Monocyte (primary cell): ENCODE measurements around a stretch of chr22.

DNA sequence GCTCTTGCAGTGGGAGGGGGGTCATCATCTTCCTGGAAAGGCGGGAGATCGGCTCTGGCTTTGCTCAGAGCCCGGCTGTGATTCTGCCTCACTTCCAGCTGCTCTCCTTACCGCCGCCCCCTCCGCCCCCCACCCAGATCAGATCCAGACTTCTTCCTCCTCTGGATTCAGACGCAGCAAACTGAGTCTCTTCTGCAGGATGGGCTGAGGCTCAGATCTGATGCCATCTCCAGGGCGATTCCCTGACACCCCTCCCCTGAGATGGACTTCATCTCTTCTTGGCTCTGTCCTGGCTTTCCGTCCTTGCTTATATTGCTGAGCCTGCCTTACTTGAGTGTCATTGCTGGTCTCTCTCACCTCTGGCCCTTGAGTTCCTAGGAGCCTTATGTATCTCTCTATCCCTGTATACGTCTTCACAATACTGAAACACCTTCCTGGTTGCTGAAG lies 39.0 kb downstream of the TIMP3 start:
- PRO-cap, 2 experiments, result no peak in any of the 2 experiments

DNA sequence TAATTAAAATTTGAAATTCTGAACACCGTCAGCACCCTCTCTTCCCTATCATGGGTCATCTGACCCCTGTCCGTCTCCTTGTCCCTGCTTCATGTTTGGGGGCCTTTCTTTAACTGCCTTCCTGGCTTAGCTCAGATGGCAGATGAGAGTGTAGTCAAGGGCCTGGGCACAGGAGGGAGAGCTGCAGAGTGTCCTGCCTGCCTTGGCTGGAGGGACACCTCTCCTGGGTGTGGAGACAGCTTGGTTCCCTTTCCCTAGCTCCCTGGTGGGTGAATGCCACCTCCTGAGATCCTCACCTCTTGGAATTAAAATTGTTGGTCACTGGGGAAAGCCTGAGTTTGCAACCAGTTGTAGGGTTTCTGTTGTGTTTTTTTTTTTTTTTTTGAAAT lies 59.0 kb downstream of the TIMP3 start:
- PRO-cap, 2 experiments, result no peak in any of the 2 experiments

DNA sequence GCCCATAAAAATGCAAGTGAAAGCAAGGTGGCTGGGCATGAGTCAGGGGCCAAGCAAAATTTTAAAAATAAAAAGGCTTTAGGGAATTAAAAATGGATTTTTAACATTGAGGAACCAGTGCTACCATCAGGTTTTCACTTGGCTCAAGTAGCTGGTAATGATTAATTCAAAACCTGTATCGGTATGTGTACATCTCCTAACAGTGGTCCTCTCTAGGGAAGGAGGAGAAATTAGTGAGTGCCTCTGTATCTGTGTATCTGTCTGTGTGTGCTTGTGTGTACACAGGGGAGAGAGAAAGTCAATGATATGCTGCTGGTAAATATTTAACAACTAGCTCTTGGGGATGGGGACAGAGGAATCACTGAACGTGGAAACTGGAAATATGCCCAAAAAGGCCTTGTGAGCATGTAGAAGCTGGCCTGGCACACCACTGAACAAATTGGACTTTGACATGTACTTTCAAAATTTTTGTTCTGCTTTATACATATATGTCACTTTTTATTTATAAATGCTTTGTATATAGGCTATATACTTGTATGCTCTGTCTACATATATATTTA lies 214.0 kb upstream of the SYN3 start:
- PRO-cap, 2 experiments, result no peak in any of the 2 experiments

DNA sequence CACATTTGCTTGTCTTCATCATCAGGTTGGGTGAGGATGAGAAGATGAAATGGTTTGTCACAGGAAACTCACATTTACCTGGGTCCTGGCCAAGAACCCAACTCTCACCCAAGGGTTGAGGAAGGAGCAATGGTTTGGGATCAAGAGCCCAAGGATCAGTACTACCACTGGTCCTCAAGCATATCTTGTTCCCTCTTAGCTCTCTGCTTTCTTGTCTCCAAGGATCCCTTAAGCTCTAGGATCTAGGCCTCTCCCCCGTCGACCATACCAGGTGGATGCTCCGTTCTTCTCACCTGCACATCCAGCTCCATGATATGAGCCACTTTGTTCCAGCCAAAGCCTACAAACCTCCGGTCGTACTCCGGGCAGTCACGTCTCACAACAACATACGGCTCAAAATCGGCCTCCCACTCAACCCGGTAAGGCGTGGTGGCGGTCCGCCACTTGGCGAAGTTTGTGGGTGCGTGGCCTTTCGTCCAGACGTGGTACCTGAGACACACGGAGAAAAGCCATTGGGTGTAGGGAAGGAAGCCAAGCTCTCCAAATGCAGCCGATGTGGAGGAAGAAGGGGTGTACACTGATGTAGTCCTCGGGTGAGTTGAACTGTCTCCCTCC lies 218.7 kb upstream of the SYN3 start:
- PRO-cap, 2 experiments, result no peak in any of the 2 experiments

GRCh38 chr22:33659009-33659171 lies 261.4 kb downstream of the LARGE1 start:
- PRO-cap, 2 experiments, result no peak in any of the 2 experiments

GRCh38 chr22:33867232-33867478 lies 53.1 kb downstream of the LARGE1 start:
- PRO-cap, 2 experiments, result no peak in any of the 2 experiments

- PRO-cap, 2 experiments, result no peak in any of the 2 experiments
Measured at GRCh38 chr22:33875081-33876083, 44.9 kb downstream of the LARGE1 start.

DNA sequence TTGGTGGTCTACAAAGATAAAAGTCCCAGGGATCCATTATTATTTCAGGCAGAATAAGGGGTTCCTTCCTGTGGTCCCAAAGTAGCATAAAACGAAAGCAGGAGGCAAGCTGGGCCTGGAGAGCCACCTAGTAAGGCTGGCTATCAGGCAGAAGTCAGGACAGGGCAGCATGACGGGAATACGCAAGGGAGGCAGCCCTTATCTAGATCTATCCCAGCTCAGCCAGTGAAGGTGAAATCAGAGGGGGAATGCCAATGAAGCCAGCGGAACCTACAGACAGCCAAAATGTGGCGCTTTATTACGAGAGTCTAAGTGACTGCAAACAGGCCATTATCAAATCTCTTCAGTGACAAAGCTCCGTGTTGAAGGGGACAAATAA lies 22.9 kb downstream of the LARGE1 start:
- PRO-cap, 2 experiments, result no peak in any of the 2 experiments

DNA sequence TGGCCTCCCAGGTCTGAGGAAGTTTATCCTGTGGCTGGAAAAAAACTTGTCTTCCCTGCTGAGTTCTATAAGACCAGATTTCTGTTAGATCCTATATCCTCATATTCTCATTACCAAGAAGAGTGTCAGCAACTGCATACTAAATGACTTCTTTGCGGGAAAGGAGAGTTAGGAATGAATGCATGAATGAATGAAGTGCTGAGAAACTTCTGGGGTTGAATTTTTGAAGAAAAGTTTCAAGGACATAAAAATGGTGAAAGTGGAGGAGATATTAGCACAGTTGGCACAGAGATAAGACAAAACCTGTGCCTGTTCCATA lies 290.4 kb upstream of the ISX start:
- PRO-cap, 2 experiments, result no peak in any of the 2 experiments

GRCh38 chr22:35099906-35100375 lies 34.0 kb downstream of the ISX start:
- PRO-cap, 2 experiments, result no peak in any of the 2 experiments

GRCh38 chr22:35133652-35134421 lies 67.9 kb downstream of the ISX start:
- PRO-cap, 2 experiments, result no peak in any of the 2 experiments

DNA sequence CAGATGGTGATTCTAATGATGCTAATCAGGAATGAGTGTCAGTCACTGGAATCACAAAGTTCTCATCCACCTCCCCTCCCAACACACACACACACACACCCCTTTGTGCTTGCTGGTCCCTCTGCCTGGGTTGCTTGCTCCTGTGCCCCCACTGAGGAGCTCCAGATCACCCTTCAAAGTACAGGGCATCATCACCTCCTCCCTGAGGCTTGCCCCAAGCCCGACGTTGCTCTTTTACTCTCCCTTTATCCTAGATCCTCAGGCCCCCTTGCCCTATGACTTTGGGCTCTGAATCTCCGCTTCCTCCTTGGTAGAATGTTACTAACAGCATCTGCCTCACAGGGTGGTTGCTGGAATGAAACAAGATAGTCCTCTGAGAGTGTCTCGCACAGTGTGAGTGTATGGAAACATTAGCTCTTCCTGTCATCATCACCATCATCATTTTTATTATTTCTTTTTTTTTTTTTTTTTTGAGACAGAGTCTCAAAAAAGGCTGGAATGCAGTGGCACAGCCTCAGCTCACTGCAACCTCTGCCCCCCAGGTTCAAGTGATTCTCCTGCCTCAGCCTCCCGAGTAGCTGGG lies 3.4 kb downstream of the TOM1 start:
- PRO-cap, 2 experiments, result peak in 1 of 2 experiments; most common plus-strand start position 281 of the sequence (in 1)

- PRO-cap, 2 experiments, result peak in 1 of 2 experiments; most common plus-strand start chr22:35305731 (in 1)
Measured at GRCh38 chr22:35305569-35305976, 5.9 kb downstream of the TOM1 start.

DNA sequence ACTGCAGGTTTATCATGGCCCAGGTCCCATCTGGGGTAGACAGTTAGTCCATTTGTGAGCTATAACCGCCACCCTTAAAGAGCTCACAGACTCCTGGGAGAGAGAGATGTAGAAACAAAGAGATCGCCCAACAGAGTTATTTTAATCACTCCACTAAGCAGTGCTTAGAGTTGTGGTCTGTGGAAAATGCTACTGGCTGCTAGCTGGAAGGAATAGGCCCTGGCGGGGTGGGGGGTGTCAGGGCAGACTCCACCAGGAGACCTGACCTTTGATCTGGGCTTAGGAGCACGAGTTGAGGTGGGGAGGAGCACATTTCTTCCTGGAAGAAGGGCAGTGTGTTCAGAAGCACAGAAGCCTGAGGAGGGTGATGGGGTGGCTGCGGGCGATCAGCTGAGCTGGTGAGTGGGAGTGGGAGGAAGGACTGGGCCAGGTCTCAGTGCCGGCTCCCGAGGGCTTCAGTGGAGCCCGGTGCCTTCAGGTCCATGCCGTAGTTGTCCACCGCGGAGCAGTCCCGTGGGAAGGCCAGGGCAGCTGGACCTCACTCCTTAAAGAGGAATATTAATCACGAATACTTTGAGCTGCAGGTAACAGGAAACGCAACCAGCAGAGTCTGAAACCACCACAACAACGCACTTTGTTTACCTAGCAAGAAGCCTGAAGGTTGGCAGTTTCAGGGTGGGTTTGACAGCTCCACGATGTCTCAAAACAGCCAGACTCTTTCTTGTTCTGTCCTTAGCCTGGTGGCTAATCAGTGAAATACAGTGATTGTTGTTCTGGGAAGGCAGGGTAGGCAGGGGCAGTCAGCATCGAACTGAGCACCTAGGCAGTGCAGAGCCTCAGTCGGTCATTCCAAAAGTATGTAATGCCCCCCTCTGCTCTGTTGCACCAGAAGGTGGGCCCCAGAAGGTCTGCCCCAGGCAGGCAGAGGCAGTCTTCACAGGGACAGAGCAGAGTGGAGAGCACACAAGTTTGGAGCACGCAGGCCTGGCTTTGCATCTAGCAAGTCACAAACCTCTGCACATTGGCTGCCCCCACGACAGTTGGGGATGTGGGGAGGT lies 11.4 kb downstream of the TOM1 start:
- PRO-cap, 2 experiments, result peak in 2 of 2 experiments; most common plus-strand start position 170 of the sequence (in 1)

- PRO-cap, 2 experiments, result peak in 2 of 2 experiments; most common plus-strand start chr22:35350853 (in 1); most common minus-strand start chr22:35350582 (in 1)
Measured at GRCh38 chr22:35350467-35351539, 30.1 kb upstream of the HMOX1 start.

DNA sequence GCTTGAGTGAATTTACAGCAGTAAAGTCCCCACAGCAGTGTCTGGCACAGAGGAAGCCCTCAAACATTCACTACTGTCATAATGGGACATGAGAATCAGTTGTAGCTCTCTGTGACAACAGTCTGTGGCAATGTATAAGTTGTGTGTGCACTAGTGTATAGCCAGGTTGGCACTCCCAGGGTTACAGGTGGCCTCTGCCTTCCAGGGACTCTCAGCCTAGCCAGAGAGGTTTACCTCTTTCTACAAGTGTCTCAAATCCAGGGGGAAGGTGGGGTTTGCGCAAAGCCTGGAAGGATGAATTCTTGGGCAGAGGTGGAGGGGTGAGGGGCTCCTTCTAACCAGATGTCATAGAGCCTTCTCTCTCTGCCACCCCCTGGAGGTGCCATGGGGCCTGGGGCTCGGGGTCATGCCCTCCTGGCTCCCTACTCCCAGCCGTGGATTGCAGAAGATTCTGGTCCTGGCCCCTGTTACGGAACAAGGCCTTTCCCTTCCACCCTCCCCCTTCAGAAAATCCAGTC lies 6.6 kb downstream of the HMOX1 start:
- PRO-cap, 2 experiments, result peak in 1 of 2 experiments; most common plus-strand start position 355 of the sequence (in 1)

GRCh38 chr22:35399101-35399758 lies 710 bp upstream of the MCM5 start:
- PRO-cap, 2 experiments, result no peak in any of the 2 experiments

- PRO-cap, 2 experiments, result no peak in any of the 2 experiments
Measured at GRCh38 chr22:35541026-35541652, 508 bp downstream of the RASD2 start.

DNA sequence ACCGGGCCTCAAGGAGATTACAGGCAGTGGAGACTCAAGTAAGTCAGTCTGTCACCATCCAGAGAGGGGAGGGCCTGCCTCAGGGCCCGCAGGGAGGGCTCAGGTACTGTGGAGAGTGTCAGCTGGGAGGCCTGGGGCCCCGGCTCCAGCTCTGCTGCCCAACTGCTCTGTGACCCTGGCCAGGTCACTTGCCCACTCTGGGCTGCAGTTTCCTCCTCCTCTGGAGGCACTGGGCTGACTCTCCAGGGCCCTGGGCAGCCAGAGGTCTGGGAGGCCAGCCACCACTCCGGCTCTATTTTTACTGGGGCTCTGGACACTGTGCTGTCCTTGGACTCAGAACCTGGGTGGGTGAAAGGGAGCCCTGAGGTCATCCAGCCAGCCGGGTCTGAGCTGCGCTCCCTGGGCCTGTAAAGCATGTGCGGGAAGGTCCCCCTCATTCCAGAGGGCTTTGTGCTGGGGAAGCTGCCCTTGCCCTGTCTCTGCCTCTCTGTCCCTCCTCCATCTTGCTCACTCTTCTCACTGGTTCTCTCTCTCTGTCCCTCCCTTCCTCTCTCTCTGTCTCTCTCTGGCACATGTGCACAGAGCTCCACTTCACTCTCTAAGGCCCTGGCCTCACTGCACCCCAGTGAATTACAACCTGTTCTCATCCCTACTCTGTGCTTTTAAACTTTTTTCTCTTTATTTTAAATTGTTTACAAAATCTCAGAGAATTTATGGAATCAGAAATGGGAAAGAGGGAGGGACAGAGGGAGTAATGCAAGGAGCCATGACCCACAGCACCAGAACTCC lies 24.7 kb downstream of the MB start:
- PRO-cap, 2 experiments, result peak in 2 of 2 experiments; most common minus-strand start position 151 of the sequence (in 2)

- PRO-cap, 2 experiments, result no peak in any of the 2 experiments
Measured at GRCh38 chr22:35606738-35607654, 10.1 kb downstream of the MB start.